Esophagus squamous epithelium (tissue), 4 donors: ENCODE data around the gene IL17D.

DNA sequence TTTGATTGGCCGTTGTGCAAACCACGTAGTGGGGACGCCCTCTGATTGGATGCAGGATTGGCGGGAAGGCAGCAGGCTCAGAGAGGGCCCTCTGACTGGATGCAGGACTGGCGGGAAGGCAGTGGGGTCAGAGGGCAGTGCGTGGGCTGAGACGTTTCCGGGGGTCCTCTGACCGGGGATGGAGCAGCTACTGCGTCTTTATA is 198 bp upstream of the TUBA3C start:
- PRO-cap: no peak
- RAMPAGE, long total RNA, 4 experiments: no peak in any of the 4 experiments

GRCh38 chr13:19239423-19239828 is 57.8 kb upstream of the TUBA3C start:
- PRO-cap: no peak
- RAMPAGE, long total RNA, 4 experiments: no peak in any of the 4 experiments

- PRO-cap: no peak
- RAMPAGE, long total RNA, 4 experiments: no peak in any of the 4 experiments
Observed at GRCh38 chr13:19692711-19693476, 59.4 kb downstream of the MPHOSPH8 start.

- PRO-cap: no peak
- RAMPAGE, long total RNA, 4 experiments: start-site peak on the minus strand in 1 of 4 experiments, at chr13:19759349-19759402 at its widest, 27 reads per replicate
Observed at GRCh38 chr13:19759034-19759538, 23.7 kb downstream of the PSPC1 start.

DNA sequence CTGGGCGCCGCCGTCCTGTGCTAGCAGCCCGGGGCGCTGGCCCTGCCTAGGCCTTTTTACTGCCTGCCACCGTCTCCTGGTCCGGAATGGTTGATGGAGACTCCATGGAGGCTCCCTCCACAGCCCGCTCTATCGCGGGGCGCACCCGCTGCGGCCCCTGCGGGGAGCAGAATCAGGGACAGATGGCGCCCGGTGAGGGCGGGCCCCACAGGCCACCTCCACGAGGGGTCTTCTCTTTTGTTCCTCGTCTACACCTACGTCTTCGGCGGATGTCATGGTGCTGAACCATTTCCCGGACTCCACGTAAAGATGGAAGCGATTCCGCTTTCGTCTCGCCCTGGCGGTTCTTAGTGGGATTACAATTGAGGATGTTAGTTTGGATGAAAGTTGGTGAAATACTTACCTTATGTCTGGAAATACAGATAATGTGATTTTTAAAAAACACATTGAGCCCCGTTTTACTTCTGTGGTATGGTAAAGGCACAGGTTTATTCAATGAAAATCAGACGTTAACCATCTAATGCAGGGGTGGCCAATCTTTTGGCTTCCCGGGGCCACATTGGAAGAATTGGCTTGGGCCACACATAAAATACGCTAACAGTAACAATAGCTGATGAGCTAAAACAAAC is 1.3 kb upstream of the ZMYM5 start:
- PRO-cap: unidirectional peak, minus-strand start at position 311 of the sequence; unidirectional peak, minus-strand start at position 329 of the sequence
- RAMPAGE, long total RNA, 4 experiments: no peak in any of the 4 experiments

- PRO-cap: bidirectional peak, plus-strand start at chr13:19959456, minus-strand start at chr13:19959458
- RAMPAGE, long total RNA, 4 experiments: no peak in any of the 4 experiments
Observed at GRCh38 chr13:19959131-19959929, 803 bp downstream of the ZMYM2 start.

GRCh38 chr13:20065531-20065946 is 95.3 kb downstream of the GJA3 start:
- PRO-cap: unidirectional peak, plus-strand start at chr13:20065794
- RAMPAGE, long total RNA, 4 experiments: no peak in any of the 4 experiments

DNA sequence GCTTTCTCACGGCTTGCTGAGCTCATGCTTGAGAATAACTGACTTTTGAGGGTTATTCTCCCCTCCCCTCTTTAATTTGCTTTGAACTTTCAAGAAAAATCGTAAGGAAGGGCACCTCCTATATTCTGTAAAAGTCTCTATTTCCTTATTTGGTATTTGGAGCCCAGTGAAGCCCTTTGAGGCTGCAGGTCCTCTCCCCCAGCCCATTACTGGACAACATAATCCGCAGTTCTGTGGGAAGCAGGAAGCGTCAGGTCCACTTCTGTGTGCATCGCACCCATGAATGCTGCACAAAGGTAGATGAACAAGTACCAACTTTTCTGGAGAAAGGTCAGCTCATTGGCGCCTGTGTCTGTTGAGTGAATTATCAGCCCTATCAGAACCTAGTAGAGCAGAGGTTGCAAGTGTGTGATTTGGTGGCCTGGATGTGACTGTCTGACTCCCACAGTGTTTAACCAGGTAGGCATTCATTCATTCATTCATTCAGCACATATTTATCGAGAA is 29.4 kb downstream of the GJA3 start:
- PRO-cap: no peak
- RAMPAGE, long total RNA, 4 experiments: no peak in any of the 4 experiments

GRCh38 chr13:20137653-20138027 is 23.2 kb downstream of the GJA3 start:
- PRO-cap: no peak
- RAMPAGE, long total RNA, 4 experiments: no peak in any of the 4 experiments

DNA sequence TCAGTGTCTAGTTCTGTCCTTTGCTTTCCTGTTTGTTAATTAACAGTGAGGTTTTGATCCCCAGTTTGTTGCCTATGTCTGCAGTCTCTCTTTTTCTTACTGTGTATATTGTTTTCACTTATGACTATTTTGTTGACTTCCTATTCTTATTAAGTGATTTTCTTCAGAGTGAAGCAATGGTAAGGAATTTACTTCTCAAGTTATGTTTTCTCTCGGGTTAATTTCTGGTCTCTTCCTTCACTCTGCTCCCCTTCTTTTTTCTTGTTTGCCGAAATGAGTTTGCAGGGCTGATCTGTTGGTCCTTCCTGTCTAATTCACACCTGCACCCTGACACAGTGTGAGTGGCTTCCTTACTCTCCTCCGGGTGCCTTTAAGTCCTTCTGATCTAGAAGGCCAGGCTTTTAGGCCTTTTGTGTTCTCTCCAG is 105.0 kb upstream of the GJB6 start:
- PRO-cap: unidirectional peak, minus-strand start at position 260 of the sequence
- RAMPAGE, long total RNA, 4 experiments: no peak in any of the 4 experiments

DNA sequence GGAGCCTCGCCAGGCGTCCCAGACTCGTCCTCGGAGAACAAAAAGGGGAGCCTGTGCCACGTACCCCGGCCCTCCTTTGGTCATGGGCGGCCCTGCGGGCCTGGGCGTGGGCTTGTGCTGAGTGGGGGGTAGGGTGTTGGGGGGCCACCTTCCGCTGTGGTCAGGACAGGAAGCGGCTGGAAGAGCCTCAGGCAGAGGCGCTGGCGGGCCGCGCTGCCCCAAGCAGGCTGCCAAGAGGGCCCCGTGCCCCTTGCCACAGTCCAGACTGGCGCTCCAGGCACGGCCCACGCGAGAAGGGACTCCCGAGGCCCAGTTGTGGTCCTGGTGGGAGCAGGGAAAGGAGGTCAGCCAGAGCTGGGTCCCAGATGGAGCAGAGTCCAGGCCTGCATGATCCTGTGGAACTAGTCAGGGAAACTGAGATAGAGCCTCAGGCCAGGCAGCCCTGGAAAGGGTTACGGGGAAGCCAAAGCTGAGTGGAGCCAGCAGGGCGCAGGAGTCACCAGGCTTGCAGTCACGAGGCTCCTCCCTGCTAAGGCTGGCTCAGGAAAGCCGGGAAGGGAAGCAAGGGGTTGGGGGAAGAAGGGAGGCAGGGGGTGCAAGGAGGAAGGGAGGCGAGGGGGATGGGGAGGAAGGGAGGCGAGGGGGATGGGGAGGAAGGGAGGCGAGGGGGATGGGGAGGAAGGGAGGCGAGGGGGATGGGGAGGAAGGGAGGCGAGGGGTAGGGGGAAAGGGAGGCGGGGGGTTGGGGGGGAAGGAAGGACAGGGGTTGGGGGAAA is 135.0 kb downstream of the CRYL1 start:
- PRO-cap: no peak
- RAMPAGE, long total RNA, 4 experiments: no peak in any of the 4 experiments

DNA sequence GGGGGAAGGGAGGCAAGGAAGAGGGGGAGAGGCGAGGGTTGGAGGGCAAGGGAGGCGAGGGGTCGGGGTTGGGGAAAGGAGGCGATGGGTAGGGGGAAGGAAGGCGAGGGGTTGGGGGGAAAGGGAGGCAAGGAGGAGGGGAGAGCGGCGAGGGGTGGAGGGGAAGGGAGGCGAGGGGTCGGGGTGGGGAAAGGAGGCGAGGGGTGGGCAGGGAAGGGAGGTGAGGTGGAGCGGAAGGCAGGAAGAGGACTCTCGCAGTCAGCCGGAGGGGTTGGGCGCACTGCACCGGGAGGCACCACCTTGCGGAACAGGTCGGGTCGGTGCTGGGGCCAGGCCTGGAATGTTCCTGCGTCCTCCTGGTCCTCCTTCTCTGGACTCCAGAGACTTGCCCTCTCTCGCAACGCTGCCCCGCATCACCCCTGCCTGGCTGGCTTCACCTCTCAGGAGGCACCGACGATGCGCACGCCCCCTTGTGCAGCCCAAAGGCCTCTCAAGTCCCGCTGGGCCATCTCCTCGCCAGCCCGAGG is 134.2 kb downstream of the CRYL1 start:
- PRO-cap: unidirectional peak, minus-strand start at position 254 of the sequence
- RAMPAGE, long total RNA, 4 experiments: no peak in any of the 4 experiments

- PRO-cap: no peak
- RAMPAGE, long total RNA, 4 experiments: no peak in any of the 4 experiments
Observed at GRCh38 chr13:20702951-20703845, at the start of gene IL17D. TSS of gene IL17D (plus strand) at chr13:20703699.

- PRO-cap: no peak
- RAMPAGE, long total RNA, 4 experiments: no peak in any of the 4 experiments
Observed at GRCh38 chr13:20714491-20715123, 11.1 kb downstream of the IL17D start.

- PRO-cap: no peak
- RAMPAGE, long total RNA, 4 experiments: no peak in any of the 4 experiments
Observed at GRCh38 chr13:20716674-20717415, 13.3 kb downstream of the IL17D start.

DNA sequence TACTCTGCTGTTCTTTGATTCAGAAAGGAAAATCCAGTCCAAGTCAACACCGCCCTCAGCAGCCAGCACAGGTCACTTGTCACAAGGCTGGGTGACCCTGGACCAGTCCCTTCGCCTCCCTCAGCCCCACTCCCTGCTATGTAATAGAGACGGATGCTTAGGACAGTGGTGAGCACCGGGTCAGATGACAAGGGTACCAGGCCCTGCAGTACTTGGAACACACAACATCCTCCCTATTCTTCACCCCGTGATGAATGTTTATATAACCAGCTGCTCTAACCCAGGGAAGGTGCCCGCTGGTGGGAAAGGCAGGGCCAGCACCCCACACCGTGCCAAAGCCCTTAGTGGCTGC is 14.3 kb downstream of the LATS2 start:
- PRO-cap: no peak
- RAMPAGE, long total RNA, 4 experiments: no peak in any of the 4 experiments

GRCh38 chr13:21074470-21074927 is 13.1 kb upstream of the LATS2 start:
- PRO-cap: unidirectional peak, plus-strand start at chr13:21074803
- RAMPAGE, long total RNA, 4 experiments: no peak in any of the 4 experiments

- PRO-cap: no peak
- RAMPAGE, long total RNA, 4 experiments: no peak in any of the 4 experiments
Observed at GRCh38 chr13:21801879-21802264, 131.0 kb downstream of the FGF9 start.

DNA sequence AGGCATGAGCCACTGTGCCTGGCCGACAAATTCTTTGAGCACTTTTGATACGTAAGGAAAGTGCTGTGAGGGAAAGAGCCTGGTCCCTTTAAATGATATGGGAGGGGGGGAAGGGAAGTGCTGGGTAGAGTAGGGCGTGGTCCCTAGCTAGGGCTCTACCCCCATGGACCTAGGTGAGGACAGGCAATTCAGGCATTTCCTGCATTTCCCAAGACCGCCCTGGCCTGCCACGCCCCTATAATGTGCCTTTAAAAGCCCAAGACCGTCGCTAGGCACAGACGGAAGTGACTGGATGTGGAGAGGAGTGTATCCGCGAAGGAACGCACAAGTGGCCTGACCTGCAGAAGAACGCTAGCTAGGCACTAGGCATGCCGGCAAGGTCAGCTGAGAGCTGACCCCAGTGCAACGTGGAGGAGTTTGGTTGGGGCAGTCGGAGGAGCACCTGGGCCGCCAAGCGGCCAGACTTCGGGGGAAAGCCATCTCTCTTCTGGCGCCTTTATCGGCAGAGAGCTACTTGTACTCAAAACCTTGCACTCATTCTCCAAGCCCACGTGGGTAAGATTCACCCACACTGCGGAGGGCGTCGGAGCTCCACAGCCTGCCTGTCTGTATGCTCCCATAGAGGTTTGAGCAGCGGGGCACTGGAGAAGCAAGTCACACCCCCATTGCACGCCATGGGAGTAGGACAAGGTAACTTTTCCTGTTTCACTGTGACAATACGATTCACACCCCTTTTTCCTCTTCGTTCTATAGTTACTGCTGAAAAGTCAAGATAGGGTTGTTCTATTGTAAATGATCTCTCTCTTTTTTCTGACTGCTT is 370.0 kb downstream of the FGF9 start:
- PRO-cap: no peak
- RAMPAGE, long total RNA, 4 experiments: start-site peak on the plus strand in 1 of 4 experiments, centred at position 279 of the sequence, 8 reads per replicate

DNA sequence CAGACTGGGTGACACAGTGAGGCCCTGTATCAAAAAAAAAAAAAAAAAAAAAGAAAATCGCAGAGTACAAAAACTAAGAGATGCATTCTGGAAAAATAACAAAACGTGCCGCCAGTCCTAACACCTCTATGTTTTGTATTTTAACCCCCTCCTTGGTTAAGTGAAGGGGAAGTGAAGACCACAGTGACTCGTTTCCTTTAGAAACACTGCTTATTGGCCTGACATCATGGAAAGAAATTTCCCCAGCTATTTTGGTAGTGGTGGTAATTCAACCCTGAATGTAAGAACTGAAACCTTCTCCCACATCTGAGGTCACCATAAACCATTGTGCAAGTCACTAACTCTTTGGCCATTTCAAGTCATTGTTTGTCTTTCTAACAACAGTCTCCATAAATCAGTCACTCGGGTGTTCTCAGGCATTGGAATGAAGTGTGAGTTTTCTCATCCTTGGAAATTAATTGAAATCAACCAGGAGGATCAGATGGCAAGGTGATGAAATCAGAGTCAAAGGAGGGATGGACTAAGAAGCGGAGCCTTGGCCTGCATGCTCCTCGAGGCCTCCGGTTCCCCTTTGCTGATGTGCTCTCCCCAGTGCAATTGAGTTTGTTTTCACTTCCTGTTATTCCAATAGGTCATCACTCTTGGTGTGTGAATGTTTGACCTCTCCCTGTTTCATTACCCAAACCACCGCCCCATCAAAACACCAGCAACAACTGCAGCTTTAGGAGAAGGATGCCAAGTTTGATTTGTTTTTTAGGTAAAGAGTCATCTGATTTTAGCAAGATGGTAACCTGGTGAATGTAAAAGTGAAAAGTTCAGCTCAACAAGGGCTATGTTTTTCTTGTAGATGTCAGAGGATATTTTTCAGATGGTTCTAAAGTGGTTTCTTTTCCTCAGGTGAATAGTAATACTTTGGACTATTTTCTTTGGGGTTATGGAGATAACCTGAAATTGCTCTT is 444.0 kb downstream of the FGF9 start:
- PRO-cap: unidirectional peak, minus-strand start at position 130 of the sequence
- RAMPAGE, long total RNA, 4 experiments: no peak in any of the 4 experiments